ENCODE measurements around the genes OTOF and EMILIN1.

GRCh38 chr2:25454666-25455211, 113.0 kb upstream of the DNMT3A start:
- PRO-cap: unidirectional peak, minus-strand start at chr2:25454779

DNA sequence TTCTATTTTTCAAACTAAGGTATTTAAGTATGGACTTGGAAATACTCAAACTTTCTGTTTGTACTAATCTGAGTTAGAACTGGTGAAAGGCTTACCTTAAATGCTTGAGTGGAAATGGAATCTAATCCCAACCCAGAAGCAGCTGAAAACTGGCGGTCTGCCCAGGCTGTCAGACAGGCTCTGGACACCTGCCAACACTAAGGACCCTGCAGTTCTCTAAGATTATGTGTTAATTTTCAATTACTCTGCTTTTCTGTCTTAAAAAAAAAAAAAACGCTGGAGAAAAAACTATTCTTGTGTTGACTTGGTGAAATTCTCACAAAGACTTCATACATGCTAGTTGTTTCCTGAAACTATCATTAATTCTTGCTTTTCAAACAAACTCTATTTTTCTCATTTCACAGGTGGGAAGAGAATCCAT, 132.3 kb upstream of the DNMT3A start:
- PRO-cap: unidirectional peak, plus-strand start at position 261 of the sequence

GRCh38 chr2:25711771-25712279, 38.4 kb upstream of the DTNB start:
- PRO-cap: no peak

- PRO-cap: no peak
These were observed 68.7 kb downstream of the ASXL2 start for GRCh38 chr2:25809588-25810036.

DNA sequence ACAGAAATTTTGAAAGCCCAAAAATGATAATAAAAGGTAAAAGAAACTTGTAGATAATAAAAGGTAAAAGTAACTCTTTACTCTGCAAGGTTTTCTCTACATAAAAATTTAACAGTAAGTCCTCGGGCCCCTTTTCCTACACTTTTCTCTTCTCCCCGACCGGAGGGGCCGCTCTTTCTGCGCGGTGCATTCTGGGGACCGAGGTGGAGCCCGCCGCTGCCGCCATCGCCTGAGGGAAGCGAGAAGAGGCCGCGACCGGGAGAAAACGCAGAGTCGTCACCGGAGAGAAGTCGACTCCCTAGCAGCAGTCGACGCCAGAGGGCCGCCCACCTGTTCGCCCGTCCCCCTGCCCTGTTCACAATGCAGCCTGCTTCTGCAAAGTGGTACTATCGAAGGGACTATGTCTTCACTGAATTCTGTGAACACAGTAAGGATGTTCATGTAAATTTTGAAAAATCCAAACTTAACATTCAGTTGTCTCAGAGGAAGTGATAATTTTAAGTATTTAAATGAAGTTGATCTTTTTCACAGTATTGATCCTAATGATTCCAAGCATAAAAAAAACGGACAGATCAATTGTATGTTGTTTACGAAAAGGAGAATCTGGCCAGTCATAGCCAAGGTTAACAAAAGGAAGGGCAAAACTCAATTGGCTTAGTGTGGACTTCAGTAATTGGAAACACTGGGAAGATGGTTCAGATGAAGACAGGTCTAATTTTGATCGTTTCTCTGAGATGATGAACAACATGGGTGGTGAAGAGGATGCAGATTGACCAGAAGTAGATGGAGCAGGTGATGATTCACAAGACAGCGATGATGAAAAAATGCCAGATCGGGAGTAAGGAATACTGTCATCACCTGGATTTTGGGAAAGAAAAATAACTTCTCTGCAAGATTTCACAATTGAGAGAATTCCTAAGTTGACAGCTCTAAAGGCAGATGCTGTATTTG, 55.9 kb downstream of the ASXL2 start:
- PRO-cap: bidirectional peak, plus-strand start at position 241 of the sequence, minus-strand start at position 230 of the sequence

GRCh38 chr2:25877283-25877987, 852 bp downstream of the ASXL2 start:
- PRO-cap: unidirectional peak, plus-strand start at chr2:25877571; unidirectional peak, plus-strand start at chr2:25877637; unidirectional peak, plus-strand start at chr2:25877852; unidirectional peak, plus-strand start at chr2:25877948

GRCh38 chr2:26074891-26075246, 41.0 kb downstream of the RAB10 start:
- PRO-cap: unidirectional peak, plus-strand start at chr2:26074990

GRCh38 chr2:26078186-26078819, 44.4 kb downstream of the RAB10 start:
- PRO-cap: no peak

DNA sequence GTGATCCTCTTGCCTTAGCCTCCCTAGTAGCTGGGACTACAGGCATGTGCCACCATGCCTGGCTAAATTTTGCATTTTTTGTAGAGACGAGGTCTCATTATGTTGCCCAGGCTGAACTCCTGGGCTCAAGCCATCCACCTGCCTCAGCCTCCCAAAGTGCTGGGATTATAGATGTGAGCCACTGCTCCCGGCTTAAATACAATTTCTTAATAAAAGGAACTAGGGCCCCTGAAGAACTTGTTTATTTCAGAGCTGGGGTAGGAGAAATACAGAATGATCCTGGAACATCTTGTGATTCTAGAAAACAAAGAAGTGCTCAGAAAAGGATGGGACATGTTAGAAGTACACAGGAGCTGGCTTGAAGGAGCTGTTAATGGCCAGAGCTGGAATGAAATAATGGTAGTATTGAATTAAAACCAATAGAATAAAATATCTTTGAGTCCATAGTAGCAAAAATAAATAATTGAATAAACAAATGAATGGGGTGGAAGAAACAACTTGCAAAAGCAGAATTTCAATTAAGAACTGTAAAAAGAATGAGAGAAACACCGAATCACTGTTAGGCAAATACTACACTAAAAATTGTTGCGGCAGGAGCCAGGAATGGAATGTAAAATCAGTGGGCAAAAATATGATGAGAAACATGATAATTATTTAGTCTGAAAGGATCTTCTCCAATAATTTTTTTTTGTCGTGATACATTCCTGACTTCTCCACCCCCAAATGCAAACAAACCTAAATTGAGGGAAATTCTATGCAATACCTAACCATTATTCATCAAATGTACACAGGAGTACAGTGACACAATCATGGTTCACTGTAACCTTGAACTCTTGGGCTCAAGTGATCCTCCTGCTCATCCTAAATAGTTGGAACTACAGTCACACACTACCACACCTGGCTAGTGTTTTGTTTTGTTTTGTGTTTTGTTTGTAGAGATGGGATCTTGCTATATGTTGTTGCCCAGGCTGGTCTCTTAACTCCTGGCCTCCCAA, 46.2 kb downstream of the RAB10 start:
- PRO-cap: no peak

- PRO-cap: no peak
These were observed 45.9 kb upstream of the GAREM2 start for GRCh38 chr2:26127020-26127272.

DNA sequence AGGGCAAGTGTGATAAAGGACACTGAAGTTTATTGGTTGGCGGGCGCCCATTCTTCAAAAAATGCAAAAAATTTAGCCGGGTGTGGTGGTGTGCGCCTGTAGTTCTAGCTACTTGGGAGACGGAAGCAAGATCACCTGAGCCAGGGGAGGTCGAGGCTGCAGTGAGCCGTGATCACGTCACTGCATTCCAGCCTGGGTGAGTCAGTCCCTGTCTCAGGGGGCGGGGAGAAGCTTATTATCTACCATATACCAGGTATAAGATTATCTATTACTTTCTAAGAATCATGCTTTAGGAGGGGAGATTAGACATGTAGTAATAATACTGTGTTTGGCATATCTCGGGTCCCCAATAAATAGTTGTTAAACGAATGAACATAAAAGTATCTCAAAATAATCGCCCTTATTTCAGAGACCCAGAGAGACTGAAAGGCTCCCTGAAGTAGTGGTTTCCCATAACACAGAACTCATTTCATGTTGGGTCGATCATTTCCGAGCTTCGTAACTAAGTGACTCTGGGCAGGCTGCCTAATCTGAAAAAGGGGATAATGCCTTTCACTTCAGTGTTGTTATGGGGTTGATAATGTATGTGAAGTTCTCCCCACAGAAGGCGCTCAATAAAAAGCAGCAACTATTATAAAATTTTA, 1.2 kb upstream of the SELENOI start:
- PRO-cap: no peak

DNA sequence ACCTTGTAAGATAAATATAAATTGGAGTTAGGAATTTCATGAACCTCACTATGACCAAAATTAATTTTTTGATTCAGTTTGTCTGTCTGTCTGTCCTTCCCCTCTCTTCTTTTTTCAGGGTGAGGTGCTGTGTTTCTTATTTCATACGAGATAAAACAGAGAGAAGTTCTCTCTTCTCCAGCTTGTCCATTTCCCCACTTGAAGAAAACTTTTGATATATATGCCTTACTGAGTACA, 11.9 kb upstream of the DRC1 start:
- PRO-cap: no peak

DNA sequence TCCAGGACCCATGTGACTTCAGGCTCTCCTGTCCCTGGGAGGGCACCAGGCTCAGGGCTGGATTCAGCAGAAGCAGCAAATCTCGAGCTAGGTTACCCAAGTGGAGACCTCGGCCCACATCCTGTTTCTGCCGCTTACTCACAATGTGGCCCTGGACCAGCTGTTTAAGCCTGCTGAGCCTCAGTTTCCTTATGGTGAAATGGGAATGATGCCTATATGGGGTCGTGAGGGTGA, 71.3 kb downstream of the OTOF start:
- PRO-cap: no peak

GRCh38 chr2:26558585-26559032, at the start of gene OTOF:
OTOF (minus strand) TSS chr2:26558756.
- PRO-cap: no peak

DNA sequence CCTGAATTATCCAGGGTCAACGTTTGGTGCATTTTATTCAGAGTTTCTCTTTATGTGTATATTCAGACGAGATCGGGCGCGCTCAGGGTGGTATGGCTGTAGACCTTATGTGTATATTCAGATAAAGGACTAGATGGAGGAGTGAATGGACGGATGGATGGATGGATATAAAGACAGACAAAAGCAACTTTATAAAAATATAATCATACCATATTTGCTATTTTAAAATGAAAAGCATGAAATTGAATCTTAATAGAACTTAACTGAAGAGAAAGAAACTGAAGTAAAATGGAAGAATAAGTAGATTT, 9.2 kb downstream of the FAM166C start:
- PRO-cap: no peak

DNA sequence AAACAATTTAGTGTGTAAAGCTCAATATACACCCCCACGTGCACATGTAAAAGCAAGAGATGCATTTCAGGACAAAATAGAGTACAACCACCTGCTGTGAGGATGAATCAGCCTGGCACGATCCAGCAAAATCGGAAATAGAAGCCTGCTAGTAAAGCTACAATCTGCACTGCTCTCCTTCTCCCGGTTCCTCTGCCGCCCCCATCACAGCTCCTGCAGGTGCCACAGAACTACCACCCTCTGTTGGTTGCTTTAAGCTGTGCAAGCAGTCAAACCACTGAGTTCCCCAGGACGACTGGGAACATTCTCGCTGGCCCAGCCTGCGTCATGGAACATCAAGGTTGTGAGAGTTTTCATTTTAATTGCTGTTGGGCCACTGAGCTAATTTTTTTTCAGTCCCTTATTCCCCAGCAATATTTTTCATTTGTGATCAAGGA, 47.8 kb upstream of the MAPRE3 start:
- PRO-cap: no peak

- PRO-cap: no peak
These were observed 3.9 kb downstream of the MAPRE3 start for GRCh38 chr2:26974252-26974722.

DNA sequence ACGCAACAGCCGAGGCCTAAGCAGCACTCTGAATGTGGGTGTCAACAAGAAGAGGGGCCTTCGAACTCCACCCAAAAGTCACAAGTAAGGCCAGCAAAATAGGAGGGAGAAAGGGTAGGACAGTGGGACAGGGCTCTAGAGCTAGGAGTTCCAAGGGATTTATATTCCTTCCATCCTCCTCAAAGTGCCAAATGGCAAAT, 7.0 kb downstream of the AGBL5 start:
- PRO-cap: no peak

DNA sequence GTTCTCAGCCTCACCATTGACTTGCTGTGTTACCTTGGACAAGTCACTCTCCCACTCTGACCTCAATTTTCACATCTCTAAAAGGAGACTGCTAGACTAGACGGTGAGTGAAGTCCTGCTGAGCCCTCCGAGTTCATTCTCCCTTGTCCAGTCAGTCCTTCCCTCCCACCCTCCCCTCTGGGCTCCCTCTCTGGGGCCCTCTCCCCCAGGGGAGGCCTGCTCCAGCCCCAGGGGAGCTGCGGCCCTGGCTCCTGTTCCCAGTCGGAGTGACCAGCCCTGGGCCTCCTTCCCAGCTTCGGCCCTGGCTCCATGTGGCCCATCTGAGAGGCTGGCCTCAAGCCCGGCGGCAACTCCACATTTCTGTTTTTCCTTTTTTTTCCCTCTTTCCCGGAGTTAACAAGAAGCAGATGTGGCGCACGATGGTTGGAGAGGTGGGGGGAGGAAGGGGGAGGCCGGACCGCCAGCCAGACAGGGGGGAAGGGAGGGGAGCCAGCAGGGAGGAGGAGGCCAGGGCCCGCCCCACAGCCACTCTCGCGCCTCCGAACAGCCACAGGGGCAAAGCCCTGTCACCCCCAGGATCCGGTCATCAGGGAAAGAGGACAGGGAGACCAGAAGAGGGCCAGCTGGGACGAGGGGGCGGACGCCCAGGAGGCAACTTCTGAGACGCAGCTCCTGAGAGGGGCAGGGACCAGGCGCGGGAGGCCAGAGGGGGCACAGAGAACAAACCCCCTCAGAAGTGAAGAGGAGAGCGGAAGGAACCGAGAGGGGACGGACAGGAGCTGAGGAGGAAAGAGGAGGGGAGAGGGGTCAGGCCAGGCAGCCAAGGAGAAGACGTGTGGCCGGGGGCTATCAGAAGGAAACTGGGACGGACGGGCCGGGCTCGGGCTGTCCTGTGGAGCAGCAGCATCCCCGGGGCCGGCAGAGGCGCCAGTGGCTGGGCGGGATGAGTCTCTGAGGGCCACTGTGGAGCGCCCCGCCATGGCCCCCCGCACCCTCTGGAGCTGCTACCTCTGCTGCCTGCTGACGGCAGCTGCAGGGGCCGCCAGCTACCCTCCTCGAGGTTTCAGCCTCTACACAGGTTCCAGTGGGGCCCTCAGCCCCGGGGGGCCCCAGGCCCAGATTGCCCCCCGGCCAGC, at the start of gene EMILIN1:
EMILIN1 (plus strand) TSS at position 528 of the 1,136 bp plus-strand sequence.
- PRO-cap: bidirectional peak, plus-strand start at position 611 of the sequence, minus-strand start at position 268 of the sequence

DNA sequence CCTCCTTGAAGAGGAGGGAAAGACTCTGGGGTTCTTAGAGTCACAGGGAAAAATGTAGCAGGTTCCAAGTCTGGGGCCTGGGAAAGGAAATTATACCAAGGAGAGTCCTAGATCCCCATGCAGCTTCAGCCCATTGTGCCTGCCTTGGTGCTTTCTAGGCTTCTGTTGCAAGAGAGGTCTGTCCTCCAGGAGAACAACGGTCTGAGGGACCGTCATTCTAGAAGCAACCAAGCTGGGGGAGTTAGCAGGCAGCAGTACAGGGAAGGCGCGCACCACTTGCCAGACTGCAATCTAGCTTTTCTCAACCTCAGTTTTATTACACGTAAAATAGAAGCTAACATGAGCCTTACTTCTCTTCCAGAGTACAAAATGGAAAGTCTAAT, 1.8 kb downstream of the TCF23 start:
- PRO-cap: no peak

All from rectum (tissue), 1 donor.